ENCODE results near the genes HADHB, CENPA and CCDC121.

DNA sequence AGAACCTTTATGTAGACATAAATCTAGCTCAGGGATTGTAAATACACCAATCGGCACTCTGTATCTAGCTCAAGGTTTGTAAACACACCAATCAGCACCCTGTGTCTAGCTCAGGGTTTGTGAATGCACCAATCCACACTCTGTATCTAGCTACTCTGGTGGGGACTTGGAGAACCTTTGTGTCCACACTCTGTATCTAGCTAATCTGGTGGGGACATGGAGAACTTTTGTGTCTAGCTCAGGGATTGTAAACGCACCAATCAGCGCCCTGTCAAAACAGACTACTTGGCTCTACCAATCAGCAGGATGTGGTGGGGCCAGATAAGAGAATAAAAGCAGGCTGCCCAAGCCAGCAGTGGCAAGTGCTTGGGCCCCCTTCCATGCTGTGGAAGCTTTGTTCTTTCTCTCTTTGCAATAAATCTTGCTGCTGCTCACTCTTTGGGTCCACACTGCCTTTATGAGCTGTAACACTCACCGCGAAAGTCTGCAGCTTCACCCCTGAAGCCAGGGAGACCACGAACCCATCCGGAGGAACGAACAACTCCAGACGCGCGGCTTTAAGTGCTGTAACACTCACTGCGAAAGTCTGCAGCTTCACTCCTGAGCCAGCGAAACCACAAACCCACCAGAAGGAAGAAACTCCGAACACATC lies 37.9 kb upstream of the ASXL2 start:
- RRBS, result no CpG with 5 or more reads among the region's 14 CpGs
CAGE:
- cytosol, long polyA plus RNA, result no peak
- long polyA plus RNA, result no peak
- nucleus, long polyA plus RNA, result no peak

GRCh38 chr2:26017984-26018625 lies 15.8 kb upstream of the RAB10 start:
- RRBS, result no CpG with 5 or more reads among the region's 4 CpGs
CAGE:
- cytosol, long polyA plus RNA, result no peak
- long polyA plus RNA, result no peak
- nucleus, long polyA plus RNA, result no peak

DNA sequence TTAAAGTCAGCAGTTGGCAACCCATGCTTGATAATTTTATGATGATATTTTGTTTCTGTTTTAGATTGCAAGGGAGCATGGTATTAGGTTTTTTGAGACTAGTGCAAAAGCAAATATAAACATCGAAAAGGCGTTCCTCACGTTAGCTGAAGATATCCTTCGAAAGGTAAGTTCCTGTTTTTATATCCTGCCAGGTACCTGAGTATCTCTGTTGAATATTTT lies 45.2 kb upstream of the GAREM2 start:
- RRBS, result no CpG with 5 or more reads among the region's 4 CpGs
CAGE:
- cytosol, long polyA plus RNA, result no peak
- long polyA plus RNA, result start-site peak on the plus strand centred at position 103 of the sequence, 70 bp wide, 207 and 186 reads in 2 replicates
- nucleus, long polyA plus RNA, result no peak

DNA sequence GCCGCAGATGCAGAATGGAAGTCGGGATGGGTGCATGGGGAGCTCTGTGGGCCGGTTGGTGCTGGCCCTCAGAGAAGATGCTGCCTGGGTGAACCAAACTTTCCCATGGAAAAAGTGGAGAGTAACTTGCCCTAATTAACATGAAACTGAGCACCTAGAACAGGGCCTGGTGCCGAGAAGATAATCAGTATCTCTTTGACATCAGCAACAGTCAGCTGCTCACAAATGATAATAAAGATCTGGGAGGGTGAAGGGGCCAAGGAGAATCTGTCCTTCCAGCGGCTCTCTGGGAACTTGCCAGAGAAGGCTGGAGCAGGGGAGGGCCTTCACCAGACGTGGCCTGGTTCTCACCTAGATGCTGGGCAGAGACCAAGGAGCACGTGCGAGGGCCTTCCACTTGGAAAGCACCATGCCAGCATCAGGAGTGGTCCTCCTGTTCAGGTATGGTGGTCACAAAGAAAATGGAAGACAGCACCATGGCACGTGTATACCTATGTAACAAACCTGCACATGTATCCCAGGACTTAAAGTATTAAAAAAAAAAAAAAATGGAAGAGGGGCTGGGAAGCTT lies 18.9 kb downstream of the GAREM2 start:
- RRBS, result no CpG with 5 or more reads among the region's 9 CpGs
CAGE:
- cytosol, long polyA plus RNA, result no peak
- long polyA plus RNA, result no peak
- nucleus, long polyA plus RNA, result no peak

GRCh38 chr2:26244535-26245684 lies at the start of gene HADHB:
Gene HADHB (plus strand): TSS chr2:26244939.
- RRBS, result 3% methylated on average over 8 of the region's 68 CpGs
CAGE:
- cytosol, long polyA plus RNA, result start-site peak on the plus strand at chr2:26244905-26244966, 295 and 543 reads in 2 replicates
- long polyA plus RNA, result start-site peak on the minus strand at chr2:26244596-26244606, 69 and 47 reads in 2 replicates; start-site peak on the plus strand at chr2:26244896-26244943, 500 and 548 reads in 2 replicates
- nucleus, long polyA plus RNA, result start-site peak on the minus strand at chr2:26244579-26244632, 57 and 129 reads in 2 replicates; start-site peak on the plus strand at chr2:26244900-26244951, 244 and 585 reads in 2 replicates

DNA sequence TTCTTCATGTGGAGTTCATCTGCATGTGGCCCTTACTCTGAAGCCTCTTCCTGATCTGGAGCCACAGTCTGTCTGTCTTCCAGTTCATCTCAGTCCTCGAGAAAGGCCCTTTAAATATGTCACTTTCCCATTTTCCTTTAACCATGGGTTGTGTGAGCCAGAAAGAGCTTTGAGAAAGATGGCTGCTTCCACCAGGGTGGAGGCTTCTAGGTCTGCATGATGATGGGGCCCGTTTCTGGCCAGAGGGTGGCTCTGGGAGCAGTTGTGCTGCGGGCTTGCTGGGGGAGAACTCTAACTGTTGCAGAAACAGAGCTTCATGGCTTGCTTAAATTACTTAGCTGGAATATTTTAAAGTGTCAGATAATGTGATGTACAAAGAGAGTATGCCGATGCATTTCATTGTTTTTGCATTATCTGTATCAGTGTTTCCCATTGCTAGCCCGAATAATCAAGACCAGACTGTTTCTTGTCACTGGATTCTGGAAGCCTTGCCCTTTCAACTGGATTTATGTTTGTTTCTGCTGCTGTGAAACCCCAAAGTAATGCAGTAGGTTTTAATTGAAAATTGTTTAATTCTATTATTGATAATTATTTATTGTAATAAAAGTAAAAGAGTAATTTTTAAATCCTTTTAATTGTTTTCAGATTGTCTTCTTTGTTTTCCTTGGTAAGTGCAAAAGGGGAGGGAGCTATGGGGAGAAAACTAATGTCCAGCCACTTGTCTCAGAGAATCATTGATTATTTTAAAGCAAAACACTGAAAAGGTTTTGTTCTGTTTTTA lies 6.3 kb upstream of the DRC1 start:
- RRBS, result no CpG with 5 or more reads among the region's 5 CpGs
CAGE:
- cytosol, long polyA plus RNA, result no peak
- long polyA plus RNA, result no peak
- nucleus, long polyA plus RNA, result no peak

DNA sequence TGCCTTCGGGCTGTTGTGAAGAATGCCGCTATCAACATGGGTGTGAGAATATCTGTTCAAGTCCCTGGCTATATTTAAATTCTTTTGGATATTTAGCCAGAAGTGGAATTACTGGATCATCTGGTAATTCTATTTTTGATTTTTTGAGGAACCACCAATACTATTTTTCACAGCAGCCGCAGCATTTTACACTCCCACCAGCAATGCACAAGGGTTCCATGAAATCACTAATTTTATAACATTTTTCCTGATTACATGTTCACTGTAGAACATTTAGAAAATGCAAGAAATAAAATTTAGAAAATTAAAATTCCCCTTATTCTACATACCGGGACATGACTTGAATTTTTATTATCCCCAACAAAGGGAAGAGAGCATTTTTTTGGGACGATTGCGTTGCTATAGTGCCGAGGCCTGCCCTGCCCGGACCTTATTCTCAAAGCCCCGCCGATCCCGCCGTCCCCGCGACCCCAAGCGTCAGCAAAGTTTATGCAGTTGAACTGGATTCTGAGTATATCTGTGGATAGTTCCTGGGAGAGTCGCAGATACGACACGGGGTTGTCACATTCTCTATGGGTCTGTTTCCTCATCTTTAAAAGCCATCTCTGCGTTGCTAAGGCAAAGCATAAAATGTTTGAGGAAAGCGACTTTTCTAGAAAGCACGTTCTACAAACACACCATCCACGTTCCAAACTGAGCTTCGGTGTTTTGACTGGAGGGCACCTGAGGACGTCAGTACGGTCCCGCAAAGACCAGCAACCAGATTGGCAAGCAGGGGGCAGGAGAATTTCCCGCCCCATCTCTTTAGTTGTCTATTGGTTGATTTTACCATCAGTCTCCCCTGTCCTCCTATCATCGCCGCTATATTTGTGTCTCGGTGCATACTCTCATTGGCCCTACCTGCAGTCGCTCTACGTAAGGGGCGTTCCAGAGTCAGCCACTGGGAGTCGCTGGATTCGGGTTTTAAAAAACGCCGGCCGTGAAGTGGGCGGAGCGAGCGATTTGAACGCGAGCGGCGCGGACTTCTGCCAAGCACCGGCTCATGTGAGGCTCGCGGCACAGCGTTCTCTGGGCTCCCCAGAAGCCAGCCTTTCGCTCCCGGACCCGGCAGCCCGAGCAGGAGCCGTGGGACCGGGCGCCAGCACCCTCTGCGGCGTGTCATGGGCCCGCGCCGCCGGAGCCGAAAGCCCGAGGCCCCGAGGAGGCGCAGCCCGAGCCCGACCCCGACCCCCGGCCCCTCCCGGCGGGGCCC lies at the start of gene CENPA:
TSS of gene CENPA (plus strand) at position 1,020 of the 1,252 bp plus-strand sequence.
- RRBS, result 4% methylated on average over 36 of the region's 73 CpGs
CAGE:
- cytosol, long polyA plus RNA, result no peak
- long polyA plus RNA, result no peak
- nucleus, long polyA plus RNA, result no peak

- RRBS, result no CpG with 5 or more reads among the region's 9 CpGs
CAGE:
- cytosol, long polyA plus RNA, result no peak
- long polyA plus RNA, result no peak
- nucleus, long polyA plus RNA, result no peak
These were observed 1.1 kb downstream of the TMEM214 start for GRCh38 chr2:27033491-27034579.

DNA sequence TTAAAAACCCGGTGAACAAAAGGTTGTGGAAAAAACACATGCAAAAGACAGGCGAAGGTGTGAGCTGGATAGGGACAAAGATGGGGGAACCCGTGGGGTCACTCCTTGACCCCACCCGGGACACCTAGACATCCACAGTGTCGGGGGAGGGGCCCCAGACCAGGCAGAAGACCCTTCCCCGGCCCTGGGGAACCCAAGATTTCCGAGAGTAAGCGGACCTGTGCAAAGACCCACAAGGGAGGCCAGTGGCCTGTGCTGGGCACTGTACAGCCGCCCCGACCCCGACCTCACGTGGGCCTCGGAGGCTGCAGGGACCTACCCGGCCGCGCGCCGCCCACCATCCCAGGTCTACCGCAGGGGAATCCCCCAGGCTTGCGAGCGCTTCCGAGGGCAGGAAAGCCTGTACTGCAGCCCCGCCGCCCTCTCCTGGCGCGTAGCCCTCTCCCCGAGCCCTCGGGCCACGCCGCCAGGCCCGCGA lies 1.7 kb upstream of the AGBL5 start:
- RRBS, result 18% methylated on average over 5 of the region's 32 CpGs
CAGE:
- cytosol, long polyA plus RNA, result no peak
- long polyA plus RNA, result no peak
- nucleus, long polyA plus RNA, result no peak

DNA sequence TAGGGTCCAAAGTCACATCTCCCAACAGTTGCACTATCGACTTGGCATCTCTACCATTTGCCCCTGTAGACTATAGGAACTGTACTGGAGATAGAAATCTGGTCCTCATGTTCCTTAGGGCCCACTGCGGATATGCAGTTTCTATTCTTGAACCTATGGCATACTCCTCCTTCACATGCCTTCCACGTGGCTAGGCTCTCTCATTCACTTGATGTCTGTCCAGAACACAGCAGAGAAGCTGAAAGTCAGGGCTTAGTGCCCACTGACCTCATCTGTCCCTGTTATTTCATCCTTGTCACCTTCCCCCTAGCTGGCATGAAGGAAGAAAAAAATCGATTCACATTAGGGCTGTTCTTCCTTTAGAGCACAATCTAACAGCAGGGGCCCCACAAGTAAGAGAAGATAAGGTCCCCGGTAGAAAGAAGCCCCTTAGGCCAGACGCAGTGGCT lies 2.8 kb downstream of the ABHD1 start:
- RRBS, result no CpG with 5 or more reads among the region's 6 CpGs
CAGE:
- cytosol, long polyA plus RNA, result no peak
- long polyA plus RNA, result no peak
- nucleus, long polyA plus RNA, result no peak

DNA sequence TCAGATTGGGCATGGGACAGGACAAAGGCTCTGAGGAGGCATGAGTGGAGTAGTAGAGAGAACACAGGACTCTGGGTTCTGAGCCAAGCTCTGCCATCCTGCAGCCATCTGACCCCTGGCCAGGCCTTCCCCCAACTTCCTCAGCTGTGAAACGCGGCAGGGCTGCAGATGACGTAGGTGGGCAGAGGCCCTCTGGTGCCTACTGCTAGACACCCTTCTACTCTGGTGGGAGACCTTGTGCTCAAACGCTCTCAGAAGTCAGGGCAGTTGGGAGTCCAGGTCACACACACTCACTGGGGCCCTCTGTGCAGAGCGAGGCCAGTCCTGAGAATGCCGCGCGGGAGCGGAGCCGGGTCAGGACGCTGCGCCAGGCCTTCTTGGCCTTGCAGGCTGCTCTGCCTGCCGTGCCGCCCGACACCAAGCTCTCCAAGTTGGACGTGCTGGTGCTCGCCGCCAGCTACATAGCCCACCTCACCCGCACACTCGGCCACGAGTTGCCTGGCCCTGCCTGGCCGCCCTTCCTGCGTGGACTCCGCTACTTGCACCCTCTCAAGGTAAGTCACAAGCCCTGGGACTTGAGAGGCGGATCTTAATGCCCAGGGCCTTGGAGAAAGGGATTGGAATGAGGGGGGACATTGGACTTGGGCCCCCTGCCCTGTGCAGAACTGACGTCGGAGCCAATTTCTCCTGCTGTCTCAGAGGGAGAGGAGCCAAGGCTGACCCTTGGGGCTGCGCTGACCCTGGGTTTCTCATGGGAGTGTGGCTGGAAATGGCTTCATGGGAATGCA lies 1.2 kb downstream of the TCF23 start:
- RRBS, result no CpG with 5 or more reads among the region's 28 CpGs
CAGE:
- cytosol, long polyA plus RNA, result no peak
- long polyA plus RNA, result no peak
- nucleus, long polyA plus RNA, result no peak

- RRBS, result no CpG with 5 or more reads among the region's 2 CpGs
CAGE:
- cytosol, long polyA plus RNA, result no peak
- long polyA plus RNA, result no peak
- nucleus, long polyA plus RNA, result no peak
These were observed 5.8 kb downstream of the TCF23 start for GRCh38 chr2:27154689-27154988.

GRCh38 chr2:27291911-27292308 lies 9.7 kb downstream of the TRIM54 start:
- RRBS, result no CpG with 5 or more reads among the region's 4 CpGs
CAGE:
- cytosol, long polyA plus RNA, result no peak
- long polyA plus RNA, result no peak
- nucleus, long polyA plus RNA, result no peak

GRCh38 chr2:27320934-27321548 lies 1.9 kb downstream of the MPV17 start:
- RRBS, result no CpG with 5 or more reads among the region's 8 CpGs
CAGE:
- cytosol, long polyA plus RNA, result no peak
- long polyA plus RNA, result no peak
- nucleus, long polyA plus RNA, result no peak

DNA sequence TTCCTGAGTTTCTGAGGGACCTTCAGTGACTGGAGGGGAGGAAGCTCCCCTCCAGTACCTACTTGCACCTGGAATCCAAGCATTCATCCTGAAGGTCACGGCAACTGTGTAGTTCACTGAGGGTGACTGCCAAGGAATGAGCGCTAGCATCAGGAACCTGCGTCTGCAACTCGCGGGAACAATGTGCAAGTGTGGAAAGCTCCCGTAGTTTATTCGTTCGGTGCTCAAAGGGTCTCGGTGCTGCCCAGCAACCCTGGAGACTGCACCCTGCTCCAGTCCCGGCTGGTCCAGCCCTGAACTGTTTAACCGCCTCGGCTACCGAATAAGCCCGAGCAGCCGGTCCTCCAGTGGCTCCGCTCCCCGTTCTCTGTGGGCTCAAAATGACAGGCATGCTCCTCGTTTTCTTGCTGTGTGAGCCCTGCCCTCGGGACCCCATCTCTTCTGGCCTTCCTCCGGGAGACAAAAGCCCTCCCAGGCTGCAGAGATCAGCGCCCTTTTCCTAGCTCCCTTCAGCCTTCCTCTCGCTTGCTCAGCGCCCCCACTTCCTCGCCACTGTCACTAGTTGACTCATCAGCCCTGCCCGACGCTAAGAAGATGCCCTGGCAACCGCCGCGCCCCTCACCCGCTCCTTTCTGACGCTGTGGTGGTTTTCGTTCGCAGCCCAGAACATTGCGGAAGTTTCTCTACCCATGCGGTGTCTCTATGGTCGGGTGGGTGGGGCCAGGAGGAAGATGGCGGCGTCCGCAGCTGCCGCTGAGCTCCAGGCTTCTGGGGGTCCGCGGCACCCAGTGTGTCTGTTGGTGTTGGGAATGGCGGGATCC lies at the start of gene CCDC121:
TSS of gene CCDC121 (minus strand) at position 685 of the 821 bp plus-strand sequence.
- RRBS, result 1% methylated on average over 5 of the region's 43 CpGs
CAGE:
- cytosol, long polyA plus RNA, result start-site peak on the plus strand centred at position 757 of the sequence, 121 bp wide, 2,957 and 3,183 reads in 2 replicates
- long polyA plus RNA, result start-site peak on the minus strand centred at position 660 of the sequence, 52 bp wide, 22 and 9 reads in 2 replicates; start-site peak on the plus strand centred at position 746 of the sequence, 115 bp wide, 3,169 and 3,674 reads in 2 replicates
- nucleus, long polyA plus RNA, result start-site peak on the plus strand centred at position 748 of the sequence, 113 bp wide, 1,095 and 1,937 reads in 2 replicates

GRCh38 chr2:27684830-27685706 lies 21.4 kb downstream of the SLC4A1AP start:
- RRBS, result no CpG with 5 or more reads among the region's 3 CpGs
CAGE:
- cytosol, long polyA plus RNA, result no peak
- long polyA plus RNA, result no peak
- nucleus, long polyA plus RNA, result no peak

- RRBS, result no CpG with 5 or more reads among the region's 6 CpGs
CAGE:
- cytosol, long polyA plus RNA, result no peak
- long polyA plus RNA, result no peak
- nucleus, long polyA plus RNA, result no peak
These were observed 37.9 kb downstream of the SLC4A1AP start for GRCh38 chr2:27701502-27702002.

DNA sequence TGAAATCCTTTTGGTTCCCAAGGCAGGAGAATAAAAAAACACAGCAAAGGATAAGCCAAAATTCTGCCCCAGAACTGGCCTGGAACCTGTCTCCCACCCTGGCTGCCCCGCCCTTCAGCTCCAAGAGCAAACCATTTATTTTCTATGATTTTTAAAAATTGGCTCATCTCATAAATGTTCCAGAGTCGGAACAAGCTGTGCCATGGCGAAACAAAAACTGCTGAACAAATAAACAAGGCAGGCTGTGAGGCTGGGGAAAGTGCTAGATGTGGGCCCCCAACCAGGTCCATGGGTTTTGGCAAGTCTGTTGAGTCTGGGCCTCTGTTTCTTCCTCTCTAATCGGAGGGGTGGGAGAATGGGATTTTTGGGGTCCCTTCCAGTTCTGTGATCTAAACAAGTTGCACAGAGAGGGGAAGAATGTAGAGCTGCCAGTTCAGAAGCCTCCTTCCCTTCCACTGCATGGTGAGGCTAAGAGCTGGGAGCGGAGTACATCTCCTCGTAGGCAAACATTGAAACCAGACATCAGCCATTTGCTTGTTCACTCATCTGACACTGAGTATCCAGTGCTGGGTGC lies 44.3 kb downstream of the SLC4A1AP start:
- RRBS, result no CpG with 5 or more reads among the region's 6 CpGs
CAGE:
- cytosol, long polyA plus RNA, result no peak
- long polyA plus RNA, result no peak
- nucleus, long polyA plus RNA, result no peak

DNA sequence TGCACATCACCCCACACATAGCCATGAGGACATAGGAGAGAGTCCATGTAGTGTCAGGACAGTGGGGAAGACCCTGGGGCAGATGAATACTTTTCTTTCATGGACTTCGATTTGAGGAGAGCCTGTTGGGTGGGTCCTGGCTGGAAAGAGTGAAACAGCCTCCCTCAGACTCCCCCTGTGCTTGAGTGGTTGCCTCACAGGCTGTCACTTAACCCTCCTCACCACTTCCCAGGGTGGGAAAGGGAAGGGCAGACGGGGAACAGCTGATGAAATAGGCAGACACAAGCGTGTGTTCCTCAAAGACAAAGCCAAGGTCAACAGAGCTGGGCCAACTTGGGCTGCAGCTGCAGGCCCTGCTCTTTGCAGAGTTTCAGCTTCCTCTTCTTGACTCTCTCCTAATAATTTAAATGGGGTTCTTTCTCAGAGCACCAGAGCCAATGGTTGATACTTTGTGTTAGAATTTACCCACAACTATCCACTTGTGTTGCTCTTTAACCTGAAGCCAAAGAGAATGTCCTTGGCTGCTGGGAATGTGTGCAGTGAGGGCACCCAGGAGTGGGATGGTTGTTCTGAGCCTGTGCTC lies 14.7 kb upstream of the MRPL33 start:
- RRBS, result no CpG with 5 or more reads among the region's 3 CpGs
CAGE:
- cytosol, long polyA plus RNA, result no peak
- long polyA plus RNA, result no peak
- nucleus, long polyA plus RNA, result no peak

- RRBS, result no CpG with 5 or more reads among the region's 24 CpGs
CAGE:
- cytosol, long polyA plus RNA, result no peak
- long polyA plus RNA, result no peak
- nucleus, long polyA plus RNA, result no peak
These were observed 5.5 kb upstream of the MRPL33 start for GRCh38 chr2:27765752-27766587.

Data from SK-N-SH (cell line).